ENCODE measurements around a stretch of chr1.

- PRO-cap, result bidirectional peak, plus-strand start at chr1:54565179, minus-strand start at chr1:54565090; bidirectional peak, plus-strand start at chr1:54565408, minus-strand start at chr1:54565266
- RAMPAGE, long total RNA, 4 experiments, result no peak in any of the 4 experiments
Observed at GRCh38 chr1:54564947-54565617, 17.1 kb downstream of the ACOT11 start.

DNA sequence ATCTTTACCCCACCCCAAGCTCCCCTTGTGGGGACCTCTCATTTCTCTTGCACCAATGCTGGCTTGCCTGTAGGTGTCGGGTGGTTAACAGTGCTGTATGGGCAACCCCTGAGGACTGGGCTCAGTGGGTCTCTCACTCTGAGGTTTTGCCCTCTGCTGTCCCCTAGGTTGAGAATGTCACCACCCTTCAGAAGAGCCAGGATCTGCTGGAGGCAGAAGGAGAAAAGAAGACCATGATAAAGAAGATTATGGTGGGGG, 27.0 kb downstream of the MROH7 start:
- PRO-cap, result no peak
- RAMPAGE, long total RNA, 4 experiments, result no peak in any of the 4 experiments

GRCh38 chr1:54798129-54798745, 2.9 kb downstream of the TTC22 start:
- PRO-cap, result bidirectional peak, plus-strand start at chr1:54798544, minus-strand start at chr1:54798323
- RAMPAGE, long total RNA, 4 experiments, result start-site peak on the minus strand in 1 of 4 experiments, at chr1:54798430-54798510 at its widest, 17 reads per replicate

GRCh38 chr1:54804562-54805190, 1.2 kb upstream of the LEXM start:
- PRO-cap, result bidirectional peak, plus-strand start at chr1:54804898, minus-strand start at chr1:54804796; unidirectional peak, plus-strand start at chr1:54804898; unidirectional peak, plus-strand start at chr1:54804936
- RAMPAGE, long total RNA, 4 experiments, result no peak in any of the 4 experiments

DNA sequence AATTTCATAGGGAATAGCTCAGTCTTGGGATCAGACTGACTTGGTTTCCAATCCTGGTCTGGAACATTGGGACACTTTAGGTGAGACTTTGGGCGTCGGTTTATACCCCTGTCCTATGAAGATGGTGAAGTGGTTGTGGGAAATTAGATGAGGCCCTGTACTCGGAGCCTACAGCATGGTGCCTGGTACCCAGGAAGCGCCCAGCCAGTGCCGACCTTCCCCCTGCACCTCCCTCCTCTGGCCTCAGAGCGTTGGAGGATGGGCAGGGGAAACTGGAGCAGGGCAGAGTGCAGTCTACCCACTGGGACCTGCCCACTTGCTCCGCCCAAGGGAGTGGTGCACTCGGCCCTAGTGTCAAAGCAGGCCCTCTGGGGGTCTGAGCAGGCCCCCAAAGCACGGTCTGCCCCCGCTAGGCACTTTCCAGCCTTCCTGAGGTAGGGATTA, 8.2 kb downstream of the LEXM start:
- PRO-cap, result bidirectional peak, plus-strand start at position 322 of the sequence, minus-strand start at position 239 of the sequence
- RAMPAGE, long total RNA, 4 experiments, result start-site peak on the plus strand in 2 of 4 experiments, centred at positions 308 to 338 of the sequence, 7 to 14 reads per replicate

DNA sequence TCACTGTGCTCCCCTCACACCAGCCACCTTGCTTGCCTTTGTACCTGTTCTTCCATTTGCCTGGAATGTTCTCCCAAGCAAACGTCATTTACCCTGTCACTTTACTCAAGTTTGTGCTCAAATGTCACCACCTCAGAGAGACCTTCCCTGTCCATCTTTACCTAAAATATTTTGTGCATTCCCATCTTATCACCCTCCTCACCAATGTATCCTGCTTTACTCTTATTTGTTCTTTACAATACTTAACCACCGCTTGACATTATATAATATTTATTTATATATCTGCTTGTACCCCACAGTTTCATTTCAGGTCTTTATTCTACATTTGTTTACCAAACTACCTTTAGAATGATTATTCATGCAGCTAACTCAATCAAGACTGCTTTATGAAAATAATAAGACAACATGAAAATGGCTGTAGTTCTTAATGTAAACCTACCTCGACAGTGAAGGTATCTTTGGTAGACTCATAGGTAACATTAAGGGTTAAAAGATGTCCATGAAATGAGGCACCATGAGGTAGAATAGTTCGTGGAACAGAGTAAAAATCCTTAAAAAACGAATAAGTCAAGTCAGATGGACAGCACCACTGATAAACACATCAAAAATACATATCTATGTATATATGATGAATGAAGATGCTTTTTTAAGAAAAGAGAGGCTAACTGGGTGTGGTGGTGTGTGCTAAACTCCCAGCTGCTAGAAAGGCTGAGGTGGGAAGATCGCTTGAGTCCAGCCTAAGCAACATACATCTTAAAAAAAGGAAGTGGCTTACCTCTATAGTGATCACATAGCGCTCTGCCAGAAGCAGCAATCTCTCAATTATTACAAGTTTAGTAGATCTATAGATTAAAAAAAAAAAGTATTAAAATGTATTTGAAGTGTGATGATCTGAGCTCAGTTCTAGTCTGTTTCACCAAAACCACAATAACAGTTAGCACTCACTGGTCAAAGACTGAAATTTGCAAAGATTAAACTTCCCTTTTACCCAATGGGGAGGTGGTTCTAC, 76.7 kb downstream of the USP24 start:
- PRO-cap, result no peak
- RAMPAGE, long total RNA, 4 experiments, result start-site peak on the minus strand in 1 of 4 experiments, centred at position 242 of the sequence, 7 reads per replicate

- PRO-cap, result no peak
- RAMPAGE, long total RNA, 4 experiments, result no peak in any of the 4 experiments
Observed at GRCh38 chr1:55195962-55196495, 19.1 kb downstream of the USP24 start.

GRCh38 chr1:55669156-55669912, 454.2 kb upstream of the USP24 start:
- PRO-cap, result no peak
- RAMPAGE, long total RNA, 4 experiments, result no peak in any of the 4 experiments

DNA sequence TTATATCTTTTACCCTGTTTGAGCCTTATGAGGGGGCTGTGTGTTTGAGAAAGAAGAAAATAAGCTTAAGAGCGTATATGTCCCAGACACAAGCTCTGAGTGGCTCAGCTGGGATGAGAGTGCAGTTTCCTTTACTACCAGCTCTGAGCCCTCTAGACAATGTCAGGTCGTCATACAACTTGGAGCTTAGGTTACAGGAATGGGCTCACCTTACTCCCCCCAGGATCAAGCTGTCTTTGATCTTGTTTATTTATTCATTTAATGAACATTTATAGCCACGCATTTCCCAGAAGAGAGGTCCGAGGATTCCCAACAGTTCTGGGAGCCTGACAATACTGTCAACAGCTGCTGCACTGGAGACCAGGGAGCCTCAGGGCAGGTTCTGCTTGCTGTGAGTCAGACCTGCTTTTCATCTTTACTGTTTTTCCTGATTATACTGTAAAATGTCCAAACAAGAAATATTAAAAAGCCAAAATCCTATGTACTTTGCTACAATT, 378.9 kb downstream of the PLPP3 start:
- PRO-cap, result no peak
- RAMPAGE, long total RNA, 4 experiments, result no peak in any of the 4 experiments

GRCh38 chr1:56452097-56452650, 127.2 kb downstream of the PLPP3 start:
- PRO-cap, result no peak
- RAMPAGE, long total RNA, 4 experiments, result no peak in any of the 4 experiments

- PRO-cap, result no peak
- RAMPAGE, long total RNA, 4 experiments, result no peak in any of the 4 experiments
Observed at GRCh38 chr1:56456588-56457330, 122.6 kb downstream of the PLPP3 start.

DNA sequence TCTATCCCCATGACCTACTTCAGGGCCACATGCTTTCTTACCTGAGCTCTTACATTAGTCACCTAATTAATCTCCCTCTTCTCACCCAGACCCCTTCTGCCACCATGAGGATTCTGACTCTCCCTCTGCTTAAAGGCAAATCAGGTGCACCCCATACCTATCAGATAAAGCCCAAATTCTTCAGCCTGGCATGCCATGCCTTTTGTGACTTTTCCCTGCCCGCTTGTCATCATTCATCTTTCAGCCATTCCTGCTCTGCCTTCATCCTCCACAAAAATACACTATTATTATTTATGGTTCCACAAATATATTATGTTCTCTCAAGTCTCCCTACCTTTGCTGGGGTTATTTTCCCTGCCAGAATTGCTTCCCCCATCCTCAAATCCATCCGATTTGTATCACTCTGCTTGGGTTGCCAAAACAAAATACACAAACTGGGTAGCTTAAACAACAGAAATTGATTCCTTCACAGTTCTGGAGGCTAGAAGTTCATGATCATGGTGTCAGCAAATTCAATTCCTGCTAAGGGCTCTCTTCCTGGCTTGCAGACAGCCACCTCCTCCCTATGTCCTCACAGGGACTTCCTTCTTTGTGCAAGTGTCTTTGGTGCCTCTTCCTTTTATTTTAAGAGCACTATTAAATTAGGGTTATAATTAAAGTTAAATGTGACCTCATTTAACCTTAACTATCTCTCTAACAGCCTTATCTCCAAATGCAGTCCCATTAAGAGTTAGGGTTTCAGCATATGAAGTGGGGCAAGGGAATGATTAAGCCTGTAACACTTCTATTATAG, 113.0 kb downstream of the PLPP3 start:
- PRO-cap, result no peak
- RAMPAGE, long total RNA, 4 experiments, result start-site peak on the minus strand in 1 of 4 experiments, centred at positions 145 to 296 of the sequence, 6 to 8 reads per replicate

- PRO-cap, result no peak
- RAMPAGE, long total RNA, 4 experiments, result no peak in any of the 4 experiments
Observed at GRCh38 chr1:56511785-56512394, 67.5 kb downstream of the PLPP3 start.

DNA sequence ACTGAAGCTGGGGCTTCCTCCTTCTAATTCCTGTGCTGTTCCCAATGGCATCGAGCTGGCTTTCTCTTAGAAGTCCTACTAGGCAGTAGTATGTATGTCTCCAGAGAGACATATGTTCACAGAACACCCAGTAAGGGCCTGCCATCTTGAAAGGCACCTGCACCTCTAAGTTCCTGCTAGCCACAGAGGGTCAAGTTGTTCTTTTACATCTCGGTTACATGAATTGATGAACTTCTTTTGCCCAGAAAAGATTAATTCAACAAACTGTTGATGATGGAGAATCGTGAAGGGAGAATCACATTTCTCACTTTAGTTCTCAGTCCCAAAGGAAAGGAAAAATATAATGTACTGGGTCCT, 50.1 kb downstream of the PLPP3 start:
- PRO-cap, result no peak
- RAMPAGE, long total RNA, 4 experiments, result no peak in any of the 4 experiments

DNA sequence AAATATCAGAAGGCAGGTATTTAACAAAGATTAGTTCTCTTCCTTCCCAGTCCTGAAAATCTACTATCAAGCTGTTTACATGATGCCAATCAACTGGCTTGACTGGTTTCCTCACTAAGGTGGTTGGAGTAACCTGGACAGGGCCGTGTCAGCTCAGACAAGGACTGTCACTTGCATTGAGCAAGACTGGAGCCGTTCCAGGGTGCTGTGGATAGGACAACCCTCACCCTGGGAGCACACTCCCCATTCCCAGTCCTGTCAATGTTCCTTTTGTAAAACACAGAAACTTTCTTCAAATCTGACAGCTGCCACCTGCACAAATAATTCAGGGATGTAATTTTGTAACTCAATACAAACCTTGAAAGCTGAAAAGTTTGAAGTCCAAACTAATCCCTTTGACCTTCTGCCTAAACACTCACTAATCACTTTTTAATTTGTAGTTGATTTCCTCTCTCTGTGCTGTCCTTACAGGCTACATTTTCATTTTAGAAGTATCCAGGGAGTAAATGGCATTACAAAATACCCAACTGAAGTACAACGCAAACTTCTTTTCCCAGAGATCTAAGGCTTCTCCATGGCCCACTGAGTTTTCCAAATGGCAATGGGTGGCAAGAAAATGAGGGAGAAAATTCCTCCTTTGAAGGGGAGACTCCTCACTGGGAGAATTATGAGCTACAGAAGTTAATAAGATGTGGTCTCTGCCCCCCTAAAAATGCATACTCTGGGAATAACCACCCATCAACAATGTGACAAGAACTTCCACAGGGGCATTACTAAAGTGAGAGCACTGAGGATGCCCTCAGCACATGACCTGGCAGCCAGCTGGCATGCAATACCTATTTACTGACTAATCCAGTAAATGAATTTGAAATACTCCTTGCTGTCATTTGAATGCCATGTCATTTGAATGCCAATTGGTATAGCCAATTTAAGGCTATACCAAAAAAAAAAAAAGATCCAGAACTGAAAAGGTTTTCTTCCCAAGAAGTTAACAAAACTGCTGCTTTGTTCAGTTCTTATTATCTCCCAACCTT, 31.1 kb downstream of the PLPP3 start:
- PRO-cap, result no peak
- RAMPAGE, long total RNA, 4 experiments, result no peak in any of the 4 experiments

DNA sequence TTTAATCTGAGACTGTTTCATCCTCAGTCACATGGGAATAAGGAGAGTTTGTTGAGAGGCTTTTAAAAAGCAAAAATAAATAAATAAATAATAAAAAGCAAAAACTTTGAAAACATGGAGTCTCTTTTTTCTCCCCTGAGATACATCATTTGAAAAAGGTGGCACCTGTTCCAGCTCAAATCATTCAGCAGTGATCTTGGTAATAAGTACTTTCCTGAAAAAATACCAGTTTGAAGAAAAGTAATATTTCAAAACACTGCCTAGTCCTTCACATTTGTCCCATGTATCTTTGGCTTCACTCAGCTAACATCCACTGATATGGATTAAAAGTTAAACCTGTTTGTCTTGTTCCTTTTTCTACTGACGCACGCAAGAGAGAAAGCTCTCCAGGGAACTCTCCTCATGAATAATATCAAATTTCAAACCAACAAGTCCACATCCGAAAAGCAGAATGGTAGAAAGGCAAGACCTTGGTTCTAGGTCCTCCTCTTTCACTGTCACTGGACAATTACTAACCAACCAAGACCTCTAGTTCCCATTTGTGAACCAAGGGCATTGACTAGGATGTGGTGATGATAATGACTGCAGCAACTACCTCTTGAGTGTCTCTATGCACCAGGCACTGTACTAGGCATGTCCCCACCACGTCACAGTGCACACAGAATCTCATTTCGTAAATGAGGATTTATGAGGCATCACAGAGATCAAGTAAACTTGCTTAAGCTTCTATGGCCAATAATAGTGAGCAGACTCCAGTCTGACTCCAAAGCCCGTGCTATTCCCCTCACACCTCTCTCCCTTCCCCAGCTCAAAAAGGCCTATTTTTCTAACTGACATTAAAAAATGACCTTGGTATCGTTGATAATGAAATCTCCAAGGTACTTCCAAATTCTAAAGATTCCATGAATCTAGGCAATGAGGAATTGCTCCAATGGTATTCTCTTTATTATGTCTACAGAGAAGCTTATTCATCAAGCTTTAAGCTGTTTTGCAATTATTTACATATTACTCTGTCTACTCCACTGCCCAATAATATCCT, 8.4 kb downstream of the PLPP3 start:
- PRO-cap, result no peak
- RAMPAGE, long total RNA, 4 experiments, result start-site peak on the minus strand in 1 of 4 experiments, centred at position 550 of the sequence, 6 reads per replicate

DNA sequence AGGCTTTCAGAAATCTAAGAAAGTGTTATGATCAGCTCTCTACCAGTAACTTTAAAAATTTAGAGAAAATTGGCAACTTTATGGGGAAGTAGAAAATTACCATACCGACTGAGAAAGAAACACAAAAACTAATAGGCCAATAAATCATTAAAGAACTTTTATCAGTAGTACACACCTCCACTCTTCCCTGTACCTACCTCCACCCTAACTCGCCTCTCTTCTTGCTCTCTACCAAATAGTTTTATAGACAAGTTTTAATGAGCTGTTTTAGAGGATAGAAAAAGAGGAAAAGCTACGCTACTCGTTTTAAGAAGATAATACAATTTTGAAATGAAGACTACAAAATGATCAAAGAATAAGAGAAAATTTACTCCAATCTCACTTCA, 49.1 kb downstream of the FYB2 start:
- PRO-cap, result no peak
- RAMPAGE, long total RNA, 4 experiments, result no peak in any of the 4 experiments

GRCh38 chr1:56905529-56906063, 51.0 kb downstream of the C8A start:
- PRO-cap, result no peak
- RAMPAGE, long total RNA, 4 experiments, result no peak in any of the 4 experiments

DNA sequence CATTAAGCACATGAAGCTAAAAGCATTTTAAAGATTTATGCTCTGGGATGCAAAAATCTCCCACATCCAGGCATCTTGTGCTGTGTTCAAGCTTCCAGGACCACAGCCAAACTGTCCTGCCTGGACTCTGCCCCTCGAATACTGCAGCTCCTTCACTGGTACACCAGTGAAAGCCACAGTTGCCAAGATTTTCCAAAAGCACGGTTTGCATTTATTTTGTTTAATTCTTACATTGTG, 38.7 kb downstream of the C8B start:
- PRO-cap, result no peak
- RAMPAGE, long total RNA, 4 experiments, result no peak in any of the 4 experiments

- PRO-cap, result no peak
- RAMPAGE, long total RNA, 4 experiments, result no peak in any of the 4 experiments
Observed at GRCh38 chr1:56961240-56961939, 4.4 kb downstream of the C8B start.